A172 (cell line): ENCODE measurements around the gene CELF4.

- RAMPAGE, long total RNA = no peak
These were observed 63.9 kb upstream of the MAPRE2 start for GRCh38 chr18:34977214-34977907.

GRCh38 chr18:35335713-35336093 is 8.5 kb downstream of the ZNF24 start:
- RAMPAGE, long total RNA = no peak

DNA sequence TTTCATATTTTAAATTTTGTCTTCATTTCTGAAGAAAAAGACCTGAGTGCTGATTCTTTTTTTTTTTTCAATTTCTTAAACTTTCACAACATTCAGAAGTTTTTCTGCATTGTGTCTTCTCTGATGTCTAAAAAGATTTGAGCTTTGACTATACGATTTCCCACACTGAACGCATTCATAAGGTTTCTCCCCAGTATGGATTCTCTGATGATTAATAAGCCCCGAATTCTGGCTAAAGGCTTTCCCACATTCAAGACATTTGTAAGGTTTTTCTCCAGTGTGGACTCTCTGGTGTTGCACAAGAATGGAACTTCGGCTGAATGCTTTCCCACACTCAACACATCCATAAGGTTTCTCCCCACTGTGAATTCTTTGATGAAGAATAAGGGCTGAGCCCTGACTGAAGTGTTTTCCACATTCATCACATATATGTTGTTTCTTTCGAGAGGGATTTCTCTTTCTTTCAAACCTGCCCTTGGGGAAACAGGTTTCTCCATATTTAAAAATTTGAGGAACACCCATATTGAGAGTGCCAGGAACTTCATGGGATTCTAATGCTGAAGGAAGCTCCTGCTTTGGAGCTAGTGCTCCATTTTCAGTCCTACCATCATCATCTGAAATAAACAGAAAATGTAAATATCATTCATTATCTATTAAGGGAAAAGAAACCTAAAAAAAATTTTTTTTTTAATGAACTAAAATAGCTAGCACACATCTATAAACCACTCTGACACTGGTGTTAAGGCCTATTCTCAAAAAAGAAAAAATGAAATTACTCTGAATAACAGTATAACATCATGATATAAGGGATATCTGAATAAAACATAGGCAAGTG is 6.8 kb downstream of the ZNF24 start:
- RAMPAGE, long total RNA = no peak

DNA sequence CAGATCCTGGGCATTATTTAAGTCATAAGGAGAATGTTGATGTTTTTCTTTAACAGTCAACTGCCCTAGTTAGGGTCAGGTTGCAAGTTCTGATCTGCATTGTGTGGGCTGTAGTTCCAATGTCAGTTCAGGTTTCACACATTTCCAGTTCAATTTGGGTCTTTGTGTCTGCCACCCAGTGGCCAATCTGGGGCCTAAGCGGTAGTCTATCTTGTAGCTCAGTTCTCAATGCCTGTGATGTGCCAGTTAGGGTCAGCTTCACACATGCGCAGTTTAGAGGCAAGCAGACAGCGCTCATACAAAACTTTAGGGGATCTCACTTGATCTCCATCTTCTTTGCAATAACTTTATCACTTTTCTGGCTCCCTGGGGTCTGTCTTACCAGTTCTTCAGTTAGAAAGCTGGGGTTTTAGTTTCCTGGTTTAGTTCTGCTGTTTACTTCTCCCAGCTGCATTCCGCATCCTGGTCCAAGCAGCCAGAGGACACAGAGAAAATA is 10.9 kb upstream of the ZNF24 start:
- RAMPAGE, long total RNA = no peak

GRCh38 chr18:35592202-35593431 is 11.1 kb downstream of the GALNT1 start:
- RAMPAGE, long total RNA = no peak

GRCh38 chr18:35884191-35884563 is 88.3 kb upstream of the C18orf21 start:
- RAMPAGE, long total RNA = no peak

- RAMPAGE, long total RNA = no peak
These were observed 26.1 kb downstream of the C18orf21 start for GRCh38 chr18:35998465-35999068.

- RAMPAGE, long total RNA = no peak
These were observed 21.3 kb downstream of the SLC39A6 start for GRCh38 chr18:36107688-36108326.

GRCh38 chr18:36108857-36109777 is 20.0 kb downstream of the SLC39A6 start:
- RAMPAGE, long total RNA = no peak

DNA sequence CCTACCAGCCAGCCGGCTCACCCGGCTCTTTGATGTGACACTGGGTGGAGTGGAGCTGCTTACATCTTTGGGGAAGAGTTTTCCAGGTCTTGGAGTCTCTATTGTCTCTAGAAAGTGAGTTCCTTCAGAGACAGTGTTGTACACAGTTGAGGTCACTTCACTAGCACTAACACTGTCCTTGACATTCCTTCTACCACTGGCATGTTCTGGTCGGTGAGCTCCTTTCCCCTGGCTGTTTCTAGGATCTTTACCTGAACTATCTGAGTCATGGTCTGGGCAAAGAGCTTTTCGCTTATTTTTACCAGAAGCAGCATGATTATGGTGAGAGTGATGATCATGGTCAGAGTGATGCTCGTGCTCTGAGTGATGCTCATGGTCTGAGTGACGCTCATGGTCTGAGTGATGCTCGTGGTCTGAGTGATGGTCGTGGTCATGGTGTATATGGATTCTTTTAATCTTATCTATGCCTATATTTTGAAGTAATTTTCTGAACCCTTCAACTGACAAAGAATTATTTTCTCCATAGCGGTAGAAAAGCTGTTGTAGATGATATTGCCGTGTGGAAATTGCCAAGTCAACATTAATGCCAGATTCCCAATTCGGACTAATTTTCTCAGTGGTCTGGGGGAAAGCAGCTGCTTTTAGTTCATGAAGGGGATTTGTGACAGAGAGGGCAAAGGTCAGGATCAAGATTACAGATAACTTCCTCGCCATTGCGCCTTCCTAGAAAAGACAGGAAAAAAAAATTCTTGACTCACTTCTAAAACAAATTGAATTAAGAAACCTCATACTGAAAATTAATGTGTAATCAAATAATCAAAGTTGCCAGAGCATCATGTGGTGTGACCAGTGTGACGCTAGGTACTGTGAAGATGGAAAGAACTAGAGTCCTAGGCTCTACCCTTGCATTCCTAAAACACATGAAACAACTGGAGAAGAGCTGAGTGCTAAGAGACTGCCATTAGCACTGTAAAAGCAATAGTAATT is 2.6 kb downstream of the SLC39A6 start:
- RAMPAGE, long total RNA = no peak

DNA sequence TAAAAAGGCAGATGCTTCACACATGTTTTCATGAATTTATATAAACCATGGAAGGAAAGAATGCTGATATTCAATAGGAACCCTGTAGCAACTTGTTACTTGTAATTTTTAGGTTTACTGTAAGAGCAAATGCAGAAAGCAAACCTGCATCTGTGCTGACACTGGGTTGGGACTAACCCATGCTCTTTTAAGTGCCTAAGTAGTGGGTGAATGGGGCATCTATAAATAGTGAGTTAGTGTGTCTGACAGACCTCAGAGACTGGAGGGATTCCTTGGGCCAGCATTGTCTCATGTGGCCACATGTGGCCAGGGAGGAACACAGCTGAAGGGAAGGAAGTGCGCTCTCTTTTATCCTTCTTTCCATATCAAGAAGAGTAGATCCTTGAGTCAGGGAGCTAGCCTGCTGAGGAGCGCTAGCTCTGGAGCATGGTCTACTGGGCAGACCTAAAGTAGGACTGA is 122.0 kb downstream of the FHOD3 start:
- RAMPAGE, long total RNA = no peak

DNA sequence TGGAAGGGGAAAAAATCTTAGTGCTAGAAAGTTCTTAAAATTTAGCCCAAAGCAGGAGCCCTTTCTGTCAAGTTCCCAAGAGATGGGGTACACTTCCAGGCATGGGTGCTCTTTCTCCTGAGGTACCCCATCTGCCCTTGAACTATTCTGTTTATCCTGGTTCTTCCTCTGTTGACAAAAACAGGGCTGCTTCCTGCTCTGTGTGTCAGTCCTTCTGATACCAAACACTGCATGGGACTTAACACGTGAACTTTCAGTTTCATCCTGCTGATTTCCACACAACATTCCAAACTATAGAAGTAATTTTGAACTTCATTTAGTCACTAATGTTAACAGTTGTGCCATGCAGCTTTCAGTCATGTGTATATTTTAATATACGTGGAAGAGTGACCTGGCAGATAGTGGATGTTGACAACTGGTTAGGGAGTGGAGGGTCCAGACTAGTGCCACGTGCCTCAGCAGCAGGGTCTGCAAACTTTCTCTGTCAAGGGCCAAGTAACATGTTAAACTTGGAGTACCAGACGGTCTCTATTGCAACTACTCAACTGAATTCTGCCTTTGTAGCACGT is 200.0 kb downstream of the TPGS2 start:
- RAMPAGE, long total RNA = no peak

- RAMPAGE, long total RNA = no peak
These were observed 136.1 kb downstream of the TPGS2 start for GRCh38 chr18:36692306-36693511.

DNA sequence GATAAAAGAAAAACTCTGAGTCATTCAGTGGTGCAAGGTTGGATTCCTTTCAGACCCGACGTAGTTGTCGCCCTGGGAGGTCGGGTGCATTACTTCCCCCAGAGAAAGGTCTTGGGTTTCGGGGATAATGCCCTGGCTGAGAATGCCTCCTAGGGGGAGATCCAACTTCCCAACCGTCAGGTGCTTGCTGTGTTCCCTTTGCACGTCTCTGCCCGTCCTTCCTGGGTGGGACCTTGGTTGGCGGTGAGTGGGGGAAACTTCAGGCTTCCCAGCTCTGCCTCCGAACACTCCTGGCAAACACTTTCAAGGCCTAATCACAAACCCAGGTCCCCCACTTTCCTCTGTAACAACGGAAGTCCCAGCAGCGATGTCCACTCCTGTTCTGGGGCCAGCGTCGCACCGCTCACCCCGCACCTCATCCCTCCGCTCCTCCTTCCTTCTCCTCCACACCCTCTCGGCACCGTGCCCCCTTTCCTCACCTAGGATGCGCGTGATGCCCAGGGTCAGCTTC is 543 bp downstream of the TPGS2 start:
- RAMPAGE, long total RNA = no peak

DNA sequence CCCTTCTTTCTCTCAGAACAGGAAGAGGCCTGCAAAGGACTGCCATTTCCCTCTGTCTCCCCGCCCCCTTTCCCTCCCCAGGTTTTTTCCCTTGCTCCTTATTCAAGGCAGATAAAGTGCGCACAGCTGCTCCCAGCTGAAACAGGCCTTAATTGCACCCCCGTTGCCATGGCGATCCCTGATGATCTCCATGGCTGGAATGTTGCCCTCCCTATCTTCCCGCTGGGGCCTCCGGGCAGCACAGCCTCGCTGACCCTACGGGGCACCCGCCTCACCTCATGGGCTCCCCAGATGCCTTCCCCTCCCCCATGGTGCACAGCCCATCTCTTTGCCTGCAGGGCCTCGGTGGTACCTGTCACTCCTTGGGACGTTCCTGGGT is 115.2 kb downstream of the CELF4 start:
- RAMPAGE, long total RNA = no peak

DNA sequence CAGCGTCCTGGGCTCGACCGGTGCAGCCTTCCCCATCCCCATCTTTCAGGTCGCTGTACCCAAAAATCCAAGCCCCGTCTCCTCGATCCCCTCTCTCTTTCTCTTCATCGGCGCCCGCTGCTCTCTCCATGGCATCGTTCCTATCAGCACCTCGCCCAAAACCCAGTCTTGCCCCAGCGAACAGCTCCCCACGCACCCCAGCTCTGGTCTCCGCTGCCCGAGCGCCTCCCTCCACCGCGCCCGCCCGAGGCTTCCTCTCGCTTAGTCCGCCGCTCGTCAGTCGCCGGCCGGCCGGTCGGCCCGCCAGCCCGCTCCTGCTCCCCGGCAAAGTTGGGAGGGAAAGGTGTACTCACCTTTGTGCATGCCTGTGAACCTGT is 607 bp downstream of the CELF4 start:
- RAMPAGE, long total RNA = no peak

- RAMPAGE, long total RNA = no peak
These were observed at the start of gene CELF4 for GRCh38 chr18:37565380-37566343. Gene CELF4, minus strand, starts transcription at chr18:37565798.

- RAMPAGE, long total RNA = no peak
These were observed 1423.2 kb upstream of the CELF4 start for GRCh38 chr18:38988811-38989124.

DNA sequence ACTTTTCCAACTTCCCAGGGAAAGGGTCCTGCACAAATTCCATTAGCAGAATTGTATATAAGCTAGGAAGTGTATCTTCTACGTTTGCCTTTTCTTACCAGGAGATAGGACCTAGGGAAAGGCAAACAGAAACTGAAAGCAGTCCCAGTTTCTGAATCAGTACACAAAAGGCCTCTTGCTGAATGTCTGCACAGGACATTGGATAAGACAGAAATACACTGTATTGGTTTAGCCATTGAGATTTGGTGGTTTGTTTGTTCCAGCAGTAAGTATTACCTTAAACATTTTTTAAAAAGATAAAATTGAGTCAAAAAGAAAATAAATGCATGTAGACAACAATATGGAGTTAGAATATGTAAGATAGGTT is 1888.4 kb upstream of the CELF4 start:
- RAMPAGE, long total RNA = no peak

- RAMPAGE, long total RNA = no peak
These were observed 2078.9 kb upstream of the CELF4 start for GRCh38 chr18:39644440-39644903.